ENCODE data around the genes DIS3L2 and ALPG.

DNA sequence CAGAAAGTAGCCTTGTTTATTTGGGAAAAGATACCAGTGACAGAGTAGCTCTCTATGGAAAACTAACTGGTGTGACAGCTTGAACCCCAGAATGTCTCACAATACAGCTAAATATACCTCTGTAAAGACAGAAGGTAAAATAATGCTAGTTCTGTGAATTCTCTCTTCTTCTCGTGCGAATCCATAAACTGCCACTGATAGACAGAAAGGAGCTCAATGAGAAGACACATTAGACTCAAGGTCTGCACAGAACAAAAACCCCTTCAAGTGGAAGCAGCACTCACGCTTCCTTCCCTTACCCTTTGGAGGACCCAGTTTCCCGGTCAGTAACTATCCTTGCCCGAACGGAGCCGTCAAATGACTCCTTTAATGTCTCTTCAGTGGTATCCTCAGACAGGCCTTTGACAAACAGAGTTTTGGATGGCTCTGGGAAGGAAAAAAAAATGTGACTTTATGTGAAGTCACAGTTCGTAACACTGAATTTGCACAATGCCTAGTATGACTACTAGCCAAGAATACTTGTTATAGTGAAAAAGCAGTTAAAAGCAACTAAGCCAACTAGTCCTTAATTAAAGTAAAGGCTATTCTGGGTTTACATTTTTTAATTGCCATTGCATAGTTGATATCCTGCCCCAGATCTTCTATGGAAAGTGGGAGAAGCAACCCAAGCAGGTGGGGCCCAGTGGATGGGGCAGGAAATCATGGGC, 8.4 kb downstream of the NCL start:
- PRO-cap = no peak

GRCh38 chr2:231513714-231514447, 16.4 kb downstream of the NMUR1 start:
- PRO-cap = bidirectional peak, plus-strand start at chr2:231514628, minus-strand start at chr2:231514359

DNA sequence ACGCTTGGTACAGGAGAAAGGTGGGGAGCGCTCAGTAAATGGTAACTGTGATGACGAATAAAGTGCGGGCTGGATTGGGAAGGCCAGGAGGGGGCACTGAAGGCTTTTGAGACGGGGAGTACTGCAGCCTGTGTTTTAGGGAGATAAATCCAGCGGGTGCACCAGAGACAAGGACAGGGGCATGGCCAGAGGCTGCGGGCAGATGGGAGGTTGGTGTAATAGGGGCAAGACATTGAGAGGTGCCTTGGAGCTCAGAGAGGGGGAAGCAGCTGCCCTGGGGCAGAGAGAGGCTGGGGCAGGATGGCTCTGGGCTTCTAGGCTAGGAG, 18.6 kb downstream of the TEX44 start:
- PRO-cap = no peak

DNA sequence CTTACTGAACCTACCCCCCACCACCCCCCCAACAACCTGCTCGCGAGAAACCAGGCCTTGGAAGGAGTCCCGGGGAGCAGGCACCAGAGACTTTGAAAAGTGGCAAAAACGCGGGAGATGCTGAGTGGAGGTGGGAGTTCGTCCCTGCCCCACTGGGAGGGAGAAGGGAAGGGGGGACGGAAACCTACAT, 20.0 kb downstream of the TEX44 start:
- PRO-cap = no peak

- PRO-cap = no peak
These were observed 20.7 kb downstream of the TEX44 start for GRCh38 chr2:231613253-231613887.

GRCh38 chr2:231620686-231622028, 28.5 kb downstream of the TEX44 start:
- PRO-cap = no peak

- PRO-cap = no peak
These were observed 45.5 kb upstream of the PTMA start for GRCh38 chr2:231662646-231663328.

GRCh38 chr2:231667591-231667858, 40.8 kb upstream of the PTMA start:
- PRO-cap = no peak

DNA sequence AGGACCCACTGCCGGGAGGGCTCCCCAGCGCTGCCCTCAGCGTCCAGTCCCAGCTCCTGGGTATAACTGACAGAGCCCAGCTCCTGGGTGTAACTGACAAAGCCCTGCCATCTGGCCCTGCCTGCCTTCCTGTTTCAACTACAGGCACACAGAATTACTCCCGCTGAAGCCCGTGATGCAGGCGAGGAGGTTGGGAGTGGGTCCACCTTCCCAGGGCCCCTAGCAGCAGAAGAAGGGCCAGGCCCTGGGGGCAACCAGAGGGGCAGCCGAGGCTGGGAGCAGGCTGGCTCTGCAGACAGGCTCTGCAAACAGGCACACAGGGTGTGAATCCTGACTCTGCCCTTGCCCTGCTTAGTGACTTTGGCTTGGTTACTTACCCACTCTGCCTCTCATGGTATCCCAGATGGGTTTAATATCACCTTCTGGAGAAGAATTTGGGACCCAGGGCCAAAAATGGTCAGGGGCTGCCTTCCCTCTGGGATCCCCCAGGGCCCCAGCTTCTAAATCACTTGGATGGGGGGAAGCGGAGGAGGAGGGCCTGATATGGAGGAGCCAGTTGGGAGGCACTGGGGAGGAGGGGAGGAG, 25.4 kb upstream of the PTMA start:
- PRO-cap = no peak

DNA sequence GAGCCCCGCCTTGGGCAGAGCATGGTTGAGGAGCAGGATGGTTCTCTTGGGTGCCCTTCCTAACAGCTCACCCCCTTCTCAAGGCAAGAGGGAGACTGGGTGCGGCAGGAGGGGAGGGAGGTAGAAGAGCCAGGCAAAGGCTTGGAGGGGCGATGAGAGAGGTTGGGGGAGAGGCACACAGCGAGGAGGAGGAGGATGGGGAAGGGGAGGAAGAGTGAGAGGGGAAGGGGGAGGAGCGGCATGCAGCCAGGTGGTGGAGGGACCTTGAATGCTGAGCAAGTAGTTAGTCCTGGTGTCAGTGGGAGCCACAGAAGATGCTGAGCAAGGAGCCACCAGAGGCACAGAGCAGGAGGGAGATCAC, 23.5 kb upstream of the PTMA start:
- PRO-cap = no peak

GRCh38 chr2:231711129-231711544, 2.8 kb downstream of the PTMA start:
- PRO-cap = bidirectional peak, plus-strand start at chr2:231711624, minus-strand start at chr2:231711318

- PRO-cap = no peak
These were observed 9.3 kb downstream of the COPS7B start for GRCh38 chr2:231795409-231796074.

DNA sequence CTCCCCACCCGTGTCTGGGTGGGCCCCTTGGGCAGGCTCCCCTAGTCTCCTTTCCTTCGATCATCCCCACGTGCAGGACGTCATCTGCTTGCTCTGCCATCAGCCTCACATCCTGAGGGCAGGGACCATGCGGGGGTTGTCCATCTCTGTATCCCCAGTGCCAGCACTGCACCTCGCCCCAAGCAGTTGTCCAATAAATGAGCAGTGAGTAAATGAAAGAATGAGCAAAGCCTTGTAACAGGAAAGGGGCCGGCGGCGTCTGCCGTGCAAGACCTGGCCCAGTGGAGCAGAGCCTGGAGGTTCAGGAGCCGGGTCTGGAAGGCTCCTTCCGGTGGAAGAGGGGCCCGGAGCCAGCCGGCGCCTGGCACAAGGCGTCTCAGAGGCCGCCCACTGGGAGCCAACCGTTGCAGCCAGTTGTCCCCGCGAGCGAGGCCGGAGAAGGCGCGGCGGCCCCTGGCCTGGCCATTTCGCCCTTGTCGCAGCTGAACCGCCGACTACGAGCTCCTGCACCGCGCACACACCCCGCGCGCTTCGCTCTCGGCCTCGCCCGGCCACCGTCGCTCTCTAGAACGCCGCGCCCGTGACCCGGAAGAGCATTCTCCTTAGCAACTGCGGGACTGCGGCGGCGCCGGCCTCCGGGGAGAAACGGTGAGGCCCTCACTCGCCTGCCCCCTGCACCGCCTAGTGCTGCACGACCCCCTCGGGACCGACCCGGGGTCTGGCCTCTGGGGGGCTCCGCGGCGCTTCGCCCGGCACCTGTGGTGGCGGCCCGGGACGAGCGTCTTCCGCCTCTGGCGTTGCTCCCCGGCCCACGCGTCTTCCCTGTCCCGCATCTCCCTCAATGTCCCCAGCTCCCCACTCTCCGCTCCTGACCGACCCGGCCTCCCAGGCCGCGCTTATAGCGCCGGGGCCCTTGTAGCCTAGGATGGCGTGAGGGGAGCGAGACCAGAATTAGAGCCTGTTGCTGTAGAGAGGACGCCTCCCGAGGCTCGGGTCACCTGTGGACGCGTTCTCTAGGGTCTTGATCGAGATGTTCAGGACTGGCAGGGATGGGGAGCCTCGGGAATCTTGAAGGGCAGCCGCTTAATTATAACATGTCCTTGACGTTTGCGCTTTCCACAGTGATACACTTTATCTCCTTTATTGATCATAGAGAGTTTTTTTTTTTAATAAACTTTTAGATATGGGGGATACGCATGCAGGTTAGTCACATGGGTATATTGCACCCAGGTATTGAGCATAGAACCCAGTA, at the start of gene DIS3L2:
TSS of gene DIS3L2 (plus strand) at position 596 of the 1,252 bp plus-strand sequence.
- PRO-cap = bidirectional peak, plus-strand start at position 617 of the sequence, minus-strand start at position 539 of the sequence

DNA sequence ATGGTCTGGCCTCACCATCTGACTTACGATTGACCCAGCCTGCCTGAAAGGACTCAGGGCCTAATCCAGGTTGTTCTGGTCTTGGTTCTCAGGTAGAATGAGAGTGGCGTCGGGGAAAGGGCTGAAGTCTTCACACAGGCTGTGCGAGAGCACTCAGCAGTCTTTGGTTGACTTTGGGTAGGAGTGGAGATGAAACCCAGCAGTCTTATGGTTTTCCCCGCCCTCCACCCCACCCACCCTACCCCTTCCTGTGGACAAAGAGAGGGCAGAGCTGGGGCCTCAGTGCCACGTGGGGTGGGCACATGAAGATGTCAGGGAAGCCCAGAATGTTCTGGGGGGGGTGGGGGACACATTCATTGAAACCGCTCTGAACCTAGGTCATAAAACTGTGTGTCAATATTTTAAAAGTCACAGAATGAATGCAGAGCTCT, 58.7 kb upstream of the ALPP start:
- PRO-cap = no peak

- PRO-cap = no peak
These were observed 27.8 kb upstream of the ALPP start for GRCh38 chr2:232350704-232351163.

DNA sequence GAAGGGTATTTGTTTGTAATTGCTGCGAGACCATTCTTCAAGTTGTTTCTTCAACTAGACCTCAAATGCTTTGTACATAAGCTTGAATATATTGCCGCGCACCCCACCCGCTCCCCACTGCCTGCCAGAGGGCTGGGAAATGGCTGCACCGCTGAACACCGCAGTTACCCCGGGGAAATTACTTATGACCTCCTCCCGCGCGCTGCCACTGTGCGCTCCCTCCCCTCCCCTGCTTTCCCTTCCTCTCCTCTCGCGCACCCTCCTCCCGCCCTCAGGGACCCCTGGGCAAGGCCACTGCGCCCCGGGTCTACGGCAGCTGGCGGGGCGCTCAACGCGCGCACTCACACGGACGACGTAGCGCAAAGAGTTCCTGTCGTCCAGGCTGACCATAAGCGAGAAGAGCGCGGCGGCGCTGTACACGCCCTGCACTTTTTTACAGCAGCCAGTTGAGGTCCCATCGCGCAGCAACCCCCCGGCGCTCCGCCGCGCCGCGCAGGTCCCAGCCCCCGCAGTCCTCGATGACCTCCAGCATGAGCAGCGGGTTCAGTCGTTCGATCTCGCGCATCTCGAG, 7.9 kb downstream of the ALPP start:
- PRO-cap = no peak

GRCh38 chr2:232406553-232406999, at the start of gene ALPG:
TSS of gene ALPG (plus strand) at chr2:232406844.
- PRO-cap = no peak

DNA sequence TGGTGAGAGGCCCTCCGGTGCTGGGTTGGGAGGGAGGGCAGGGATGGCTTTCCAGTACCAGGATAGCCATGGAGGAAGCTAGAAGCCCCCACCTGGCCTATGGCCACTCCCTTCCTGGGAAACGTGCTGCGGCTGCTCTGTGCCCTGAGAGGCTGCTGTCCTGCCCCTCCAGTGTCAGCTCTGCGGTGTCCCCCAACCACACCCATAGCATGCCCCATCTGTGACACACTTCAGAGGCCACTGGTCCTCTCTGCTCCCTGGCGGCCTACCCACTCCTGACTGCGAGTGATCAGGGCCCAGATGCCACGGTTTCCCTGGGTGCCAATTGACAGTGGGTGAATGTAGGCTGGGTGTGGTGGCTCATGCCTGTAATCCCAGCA, 703 bp downstream of the CHRND start:
- PRO-cap = no peak

- PRO-cap = no peak
These were observed 2.0 kb downstream of the TIGD1 start for GRCh38 chr2:232548164-232548941.

GRCh38 chr2:232592629-232593579, 40.5 kb upstream of the EFHD1 start:
- PRO-cap = no peak

Data from left lobe of liver (tissue), 1 donor.